H4 (cell line): ENCODE measurements around a stretch of chr13.

DNA sequence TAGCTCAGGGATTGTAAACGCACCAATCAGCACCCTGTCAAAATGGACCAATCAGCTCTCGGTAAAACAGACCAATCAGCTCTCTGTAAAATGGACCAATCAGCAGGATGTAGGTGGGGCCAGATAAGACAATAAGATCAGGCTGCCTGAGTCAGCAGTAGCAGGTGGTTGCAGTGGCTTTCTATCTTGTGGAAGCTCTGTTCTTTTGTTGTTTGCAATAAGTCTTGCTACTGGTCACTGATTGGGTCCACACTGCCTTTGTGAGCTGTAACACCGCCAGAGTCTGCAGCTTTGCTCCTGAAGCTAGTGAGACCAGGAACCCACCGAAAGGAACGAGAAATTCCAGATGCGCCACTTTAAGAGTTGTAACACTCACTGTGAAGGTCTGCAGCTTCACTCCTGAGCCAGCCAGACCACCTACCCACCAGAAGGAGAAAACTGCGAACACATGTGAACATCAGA is 239.2 kb upstream of the PRR20A start:
- RAMPAGE, long total RNA, result no peak

DNA sequence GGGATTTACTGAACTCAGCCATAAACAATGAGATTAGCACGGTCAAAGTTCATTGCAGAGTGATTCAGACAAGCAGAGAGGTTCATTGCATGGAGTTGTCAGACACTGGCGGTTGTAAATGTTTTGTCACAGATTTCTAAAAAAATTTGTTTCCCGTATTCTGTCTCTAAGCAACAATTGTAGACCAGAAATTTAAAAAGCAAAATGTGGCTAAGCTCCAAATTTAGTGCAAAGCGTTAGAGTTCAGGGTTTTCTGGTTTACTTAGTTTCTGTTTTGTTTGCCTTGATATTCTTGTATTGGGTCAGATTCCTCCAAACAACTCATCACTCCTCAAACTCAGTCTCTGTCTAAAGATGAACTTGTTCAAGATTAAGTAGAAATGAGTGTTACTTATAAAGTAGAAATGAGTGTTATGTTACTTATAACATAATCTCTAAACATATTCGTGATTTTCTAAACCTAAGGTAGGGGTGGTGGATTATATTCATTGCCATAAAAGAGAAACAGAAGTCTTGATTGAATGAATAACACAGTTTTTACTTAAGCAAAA is 94.4 kb upstream of the PRR20A start:
- RAMPAGE, long total RNA, result no peak

- RAMPAGE, long total RNA, result no peak
Measured at GRCh38 chr13:59356483-59357292, 807.0 kb downstream of the DIAPH3 start.

DNA sequence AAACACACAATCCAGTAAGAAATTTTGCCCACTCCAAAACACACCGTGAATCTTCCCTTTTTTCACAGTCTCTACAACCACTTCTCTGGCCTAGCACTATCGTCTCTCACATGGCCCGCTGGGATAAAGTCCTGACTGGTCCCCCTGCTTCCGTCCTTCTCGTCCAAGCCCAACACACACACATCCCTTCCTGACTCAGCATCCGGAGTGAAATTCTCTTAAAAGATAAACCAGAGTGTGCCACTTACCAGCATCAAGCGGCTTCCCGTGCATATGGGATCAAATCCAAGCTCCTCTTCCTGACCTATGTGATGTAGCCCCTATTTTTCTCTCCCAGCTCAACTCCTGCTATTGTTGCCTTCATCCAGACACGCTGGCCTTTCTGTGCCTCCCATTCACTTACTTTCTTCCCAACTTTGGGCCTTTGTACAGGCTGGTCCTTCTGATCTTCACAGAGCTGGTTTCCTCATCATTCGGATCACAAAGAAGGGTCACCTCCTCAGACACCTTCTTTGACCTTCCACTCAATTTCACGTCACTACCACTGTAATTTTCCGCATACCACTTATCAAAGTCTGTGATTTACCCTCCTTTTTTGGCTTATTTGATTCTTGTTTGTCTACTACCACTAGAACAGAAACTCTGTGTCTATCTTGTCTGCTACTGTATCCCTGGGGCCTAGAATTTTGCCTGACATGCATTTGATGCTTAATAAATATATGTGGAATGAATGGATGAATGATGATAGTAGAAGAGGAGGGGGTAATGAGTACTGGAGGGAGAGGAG is 530.3 kb downstream of the DIAPH3 start:
- RAMPAGE, long total RNA, result no peak

GRCh38 chr13:59638431-59638932 is 525.2 kb downstream of the DIAPH3 start:
- RAMPAGE, long total RNA, result no peak

DNA sequence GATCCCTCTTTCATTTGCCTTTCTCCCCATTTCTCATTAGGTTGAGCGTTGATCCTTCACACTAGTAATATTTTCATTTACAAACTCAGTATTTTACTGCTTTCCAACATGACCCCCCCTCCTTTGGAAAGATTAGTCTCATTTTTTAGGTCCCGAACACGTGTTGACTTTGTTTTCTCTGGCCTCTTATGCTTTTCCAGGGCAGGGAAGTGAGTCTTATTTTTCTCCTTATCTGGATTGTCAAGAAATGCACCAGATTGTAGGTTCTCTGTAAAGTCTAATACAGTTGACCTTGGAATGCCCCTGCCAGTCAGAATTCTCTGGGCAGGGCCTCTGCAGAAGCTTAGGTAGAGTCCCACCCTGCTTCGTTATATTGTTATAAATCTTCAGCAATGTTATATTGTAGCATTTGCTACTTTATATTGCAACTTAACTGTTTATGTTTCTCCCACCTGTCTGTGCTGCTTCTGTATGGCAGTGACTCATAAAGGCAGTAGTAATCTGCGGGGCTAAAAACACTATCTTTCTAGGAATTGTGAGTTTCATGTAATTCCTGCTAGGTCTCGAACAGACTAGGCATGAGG is 2.0 kb downstream of the TDRD3 start:
- RAMPAGE, long total RNA, result no peak

- RAMPAGE, long total RNA, result no peak
Measured at GRCh38 chr13:60433524-60433921, 36.5 kb downstream of the TDRD3 start.

DNA sequence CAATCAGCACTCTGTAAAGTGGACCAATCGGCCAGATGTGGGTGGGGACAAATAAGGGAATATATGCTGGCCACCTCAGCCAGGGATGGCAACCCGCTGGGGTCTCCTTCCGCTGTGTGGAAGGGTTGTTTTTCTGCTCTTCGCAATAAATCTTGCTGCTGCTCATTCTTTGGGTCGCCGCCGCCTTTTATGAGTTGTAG is 153.3 kb upstream of the ENSG00000237378 start:
- RAMPAGE, long total RNA, result no peak

DNA sequence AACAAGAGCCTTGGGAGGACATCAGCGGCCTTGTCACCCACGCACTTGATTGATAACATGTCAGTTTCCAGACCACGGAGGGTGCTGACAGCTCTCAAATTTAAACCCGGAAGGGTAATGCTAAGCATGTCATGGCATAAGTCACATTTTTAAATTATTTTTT is 235.3 kb downstream of the PCDH9 start:
- RAMPAGE, long total RNA, result no peak

- RAMPAGE, long total RNA, result no peak
Measured at GRCh38 chr13:66995157-66995962, 234.8 kb downstream of the PCDH9 start.

DNA sequence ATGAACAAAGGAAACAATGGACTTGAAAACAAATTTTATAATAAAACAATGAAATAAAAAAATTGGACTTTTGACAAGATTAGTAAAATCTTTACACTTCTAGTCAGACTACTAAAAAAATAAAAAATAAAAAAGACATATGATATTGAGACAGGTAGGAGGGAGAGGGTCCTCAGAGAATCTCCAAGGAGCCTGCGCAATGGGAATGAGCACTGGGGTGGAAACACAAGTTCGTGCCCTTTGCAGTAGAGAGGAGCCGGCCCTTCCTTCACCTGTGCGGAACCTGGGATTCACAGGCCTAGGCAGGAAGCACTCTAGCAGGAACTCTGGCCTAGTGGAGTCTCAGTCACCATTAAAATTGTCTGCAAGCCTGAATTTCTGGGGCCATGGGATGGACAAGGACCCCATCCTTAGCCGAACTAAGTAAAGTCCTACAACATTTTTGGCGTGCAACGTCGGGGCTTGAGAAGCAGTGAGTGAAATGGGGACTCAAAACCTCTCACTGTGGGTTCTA is 1026.6 kb upstream of the PCDH9 start:
- RAMPAGE, long total RNA, result no peak

GRCh38 chr13:70381011-70381292 is 272.7 kb upstream of the KLHL1 start:
- RAMPAGE, long total RNA, result no peak

GRCh38 chr13:73325842-73326404 is 267.1 kb downstream of the KLF5 start:
- RAMPAGE, long total RNA, result no peak

- RAMPAGE, long total RNA, result no peak
Measured at GRCh38 chr13:73536981-73537334, 478.2 kb downstream of the KLF5 start.

DNA sequence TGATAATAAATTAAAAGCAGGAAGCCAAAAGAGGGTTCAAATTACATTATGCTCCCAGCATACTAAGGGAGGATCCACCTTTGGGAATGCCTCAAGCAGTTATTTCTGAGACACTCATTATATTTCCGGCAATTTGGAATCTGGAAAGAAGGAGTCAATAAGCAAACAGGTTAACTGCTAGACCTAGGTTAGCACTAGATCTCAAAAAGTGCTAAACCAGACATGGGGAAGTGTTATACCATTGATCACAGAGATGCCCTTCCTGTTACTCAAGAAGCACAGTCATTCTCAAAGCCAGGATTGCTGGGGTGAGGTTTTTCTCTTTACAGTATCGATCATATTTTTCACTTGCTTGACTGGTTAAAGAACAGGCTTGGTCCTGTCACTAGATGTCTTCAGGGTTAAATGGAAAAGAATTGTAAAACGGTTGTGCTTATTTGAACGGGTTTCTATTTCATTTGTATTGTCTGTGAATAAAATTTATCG is 552.1 kb downstream of the KLF5 start:
- RAMPAGE, long total RNA, result no peak

DNA sequence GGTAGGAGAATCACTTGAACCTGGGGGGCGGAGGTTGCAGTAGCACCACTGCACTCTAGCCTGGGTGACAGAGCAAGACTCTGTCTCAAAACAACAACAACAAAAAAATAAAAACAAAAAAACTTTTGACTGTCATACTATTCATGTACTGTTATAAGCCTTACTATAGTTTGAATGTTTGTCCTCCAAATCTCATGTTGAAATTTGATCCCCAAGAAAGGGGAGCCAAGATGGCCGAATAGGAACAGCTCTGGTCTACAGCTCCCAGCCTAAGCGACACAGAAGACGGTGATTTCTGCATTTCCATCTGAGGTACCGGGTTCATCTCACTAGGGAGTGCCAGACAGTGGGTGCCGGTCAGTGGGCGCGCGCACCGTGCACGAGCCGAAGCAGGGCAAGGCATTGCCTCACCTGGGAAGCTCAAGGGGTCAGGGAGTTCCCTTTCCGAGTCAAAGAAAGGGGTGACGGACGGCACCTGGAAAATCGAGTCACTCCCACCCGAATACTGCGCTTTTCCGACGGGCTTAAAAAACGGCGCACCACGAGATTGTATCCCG is 581.6 kb downstream of the KLF5 start:
- RAMPAGE, long total RNA, result no peak

- RAMPAGE, long total RNA, result no peak
Measured at GRCh38 chr13:74026771-74027209, 968.0 kb downstream of the KLF5 start.

DNA sequence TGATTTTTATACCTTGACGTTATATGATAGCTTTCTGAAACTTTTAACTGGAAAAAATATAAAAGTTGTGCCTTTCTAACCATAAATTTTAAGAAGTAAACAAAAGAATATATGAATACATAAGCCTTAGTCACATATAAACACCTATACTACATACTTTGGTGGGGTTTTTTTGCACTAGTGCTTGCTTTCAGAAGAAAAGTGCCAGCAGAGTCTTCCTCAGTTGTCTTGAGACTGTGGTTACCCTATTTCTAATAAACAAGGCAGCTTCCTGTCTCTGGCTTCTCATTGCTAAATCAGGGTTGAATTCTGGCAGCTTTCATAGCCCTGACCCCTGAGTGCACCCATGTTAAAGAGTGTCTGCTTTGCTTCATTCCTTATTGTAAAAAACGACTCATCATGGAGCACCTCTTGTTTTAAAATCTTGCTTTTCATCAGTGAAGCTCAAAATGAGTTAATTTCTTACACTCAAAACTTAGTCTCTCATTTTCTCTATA is 1003.1 kb downstream of the KLF5 start:
- RAMPAGE, long total RNA, result no peak

DNA sequence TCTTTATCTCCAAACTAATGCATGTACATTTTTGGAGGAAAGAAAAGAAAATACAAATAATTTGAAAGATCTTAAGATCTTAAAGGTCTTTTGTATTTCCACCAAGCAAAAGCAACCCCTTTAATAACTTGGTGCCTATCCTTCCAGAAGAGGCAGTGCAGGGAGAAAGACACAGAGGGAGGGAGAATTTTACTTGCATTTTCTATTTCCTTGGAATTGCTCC is 1143.2 kb downstream of the KLF5 start:
- RAMPAGE, long total RNA, result no peak

DNA sequence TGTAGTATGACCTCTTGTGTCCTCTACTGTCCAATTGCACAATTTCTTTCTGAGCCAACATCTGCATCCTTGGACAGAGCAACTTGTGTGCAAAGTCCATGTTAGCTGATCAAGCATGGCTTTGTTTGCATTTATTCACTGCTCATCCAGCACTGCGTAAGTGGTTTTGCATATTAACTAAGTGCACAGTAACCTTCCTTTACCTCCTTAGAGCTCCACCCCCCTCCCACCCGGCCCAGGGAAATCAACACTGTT is 1194.3 kb downstream of the TBC1D4 start:
- RAMPAGE, long total RNA, result no peak